WTC11 (cell line): ENCODE measurements around a stretch of chr16.

DNA sequence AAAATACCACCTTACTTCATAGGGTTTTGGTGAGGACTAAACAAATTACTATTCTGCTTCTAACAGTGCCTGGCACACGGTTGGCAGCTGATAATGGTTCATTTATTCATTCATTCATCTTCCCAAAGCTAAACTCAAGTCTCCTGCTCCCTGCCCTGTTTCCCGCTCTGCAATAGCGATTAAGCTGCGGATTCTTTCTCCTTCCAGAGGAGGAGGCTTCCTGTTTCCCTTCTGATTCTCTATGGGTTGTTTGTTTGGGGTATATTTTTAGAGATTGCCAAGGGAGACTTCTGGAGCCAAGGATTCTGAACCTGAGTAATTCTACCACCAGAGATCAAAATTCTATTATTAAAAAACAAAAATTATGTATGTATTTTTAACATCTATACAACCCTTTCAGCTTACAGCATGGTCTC lies 39.6 kb downstream of the DCUN1D3 start:
- PRO-cap, result no peak

DNA sequence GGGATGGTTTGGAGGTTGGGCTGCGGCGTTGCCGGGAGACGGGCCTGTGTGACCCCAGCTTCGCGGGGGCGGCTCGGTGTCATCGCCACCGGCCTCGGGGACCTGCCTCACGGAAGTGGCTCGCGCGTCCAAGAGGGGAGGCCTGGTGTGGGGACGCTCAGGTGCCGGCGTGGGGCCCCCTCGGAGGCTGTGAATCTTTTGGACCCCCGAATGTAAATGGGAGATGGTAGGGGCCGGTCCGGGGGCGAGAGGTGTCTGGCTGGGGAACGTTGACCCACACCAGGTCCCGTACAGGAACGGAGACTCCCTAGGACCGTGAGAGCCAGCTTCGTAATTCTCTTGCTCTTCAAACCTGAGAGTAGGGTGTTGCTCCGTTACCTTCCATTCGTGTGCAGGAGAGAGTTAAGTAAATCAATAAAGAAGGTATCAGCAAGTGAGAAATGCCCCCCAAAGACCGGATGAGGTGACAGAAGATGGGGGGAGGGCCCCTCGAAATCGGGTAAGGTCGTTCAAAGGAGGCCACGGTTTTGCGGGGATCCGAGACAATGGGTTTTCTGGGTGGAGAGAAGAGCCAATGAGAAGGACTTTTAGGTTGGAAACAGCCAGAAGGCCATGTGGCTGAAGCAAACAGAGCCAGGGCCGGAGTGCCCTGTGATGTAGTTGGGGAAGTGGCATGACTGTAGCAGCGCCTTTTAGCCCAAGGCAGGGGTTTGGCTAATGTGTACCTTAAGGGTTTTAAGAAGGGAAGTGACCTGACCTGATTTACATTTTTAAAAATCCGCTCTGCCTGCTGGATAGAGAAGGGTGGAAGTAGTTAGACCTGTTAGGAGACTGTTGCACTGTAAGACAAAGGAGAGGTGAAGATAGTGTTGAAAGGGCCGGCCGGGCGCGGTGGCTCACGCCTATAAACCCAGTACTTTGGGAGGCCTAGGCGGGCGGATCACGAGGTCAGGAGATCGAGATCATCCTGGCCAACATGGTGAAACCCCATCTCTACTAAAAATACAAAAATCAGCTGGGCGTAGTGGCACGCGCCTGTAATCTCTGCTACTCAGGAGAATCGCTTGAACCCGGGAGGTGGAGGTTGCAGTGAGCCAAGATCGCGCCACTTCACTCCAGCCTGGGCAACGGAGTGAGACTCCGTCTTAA lies 767 bp downstream of the LYRM1 start:
- PRO-cap, result bidirectional peak, plus-strand start at position 626 of the sequence, minus-strand start at position 547 of the sequence

GRCh38 chr16:20911458-20911666 lies 10.8 kb downstream of the LYRM1 start:
- PRO-cap, result no peak

DNA sequence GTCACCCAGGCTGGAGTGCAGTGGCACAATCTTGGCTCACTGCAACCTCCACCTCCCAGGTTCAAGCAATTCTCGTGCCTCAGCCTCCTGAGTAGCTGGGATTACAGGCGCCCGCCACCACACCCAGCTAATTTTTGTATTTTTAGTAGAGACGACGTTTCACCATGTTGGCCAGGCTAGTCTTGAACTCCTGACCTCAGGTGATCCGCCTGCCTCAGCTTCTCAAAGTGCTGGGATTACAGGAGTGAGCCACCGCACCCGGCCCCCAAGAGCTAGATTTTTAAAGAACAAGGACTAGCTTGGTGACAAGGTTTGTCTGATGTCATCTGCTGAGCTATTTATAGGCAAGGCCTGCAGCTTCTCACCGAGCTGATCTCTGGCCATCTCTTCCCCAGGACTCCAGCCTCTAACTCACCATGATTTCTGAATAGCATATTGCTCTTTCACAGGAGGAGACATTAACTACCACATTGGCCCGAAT lies 29.4 kb downstream of the LYRM1 start:
- PRO-cap, result no peak

GRCh38 chr16:21263640-21264275 lies 14.3 kb downstream of the CRYM start:
- PRO-cap, result no peak

- PRO-cap, result no peak
Measured at GRCh38 chr16:21506725-21507502, 92.5 kb upstream of the METTL9 start.

GRCh38 chr16:21521323-21522304 lies 77.8 kb upstream of the METTL9 start:
- PRO-cap, result bidirectional peak, plus-strand start at chr16:21521790, minus-strand start at chr16:21521505; bidirectional peak, plus-strand start at chr16:21521867, minus-strand start at chr16:21521840; unidirectional peak, plus-strand start at chr16:21521867

DNA sequence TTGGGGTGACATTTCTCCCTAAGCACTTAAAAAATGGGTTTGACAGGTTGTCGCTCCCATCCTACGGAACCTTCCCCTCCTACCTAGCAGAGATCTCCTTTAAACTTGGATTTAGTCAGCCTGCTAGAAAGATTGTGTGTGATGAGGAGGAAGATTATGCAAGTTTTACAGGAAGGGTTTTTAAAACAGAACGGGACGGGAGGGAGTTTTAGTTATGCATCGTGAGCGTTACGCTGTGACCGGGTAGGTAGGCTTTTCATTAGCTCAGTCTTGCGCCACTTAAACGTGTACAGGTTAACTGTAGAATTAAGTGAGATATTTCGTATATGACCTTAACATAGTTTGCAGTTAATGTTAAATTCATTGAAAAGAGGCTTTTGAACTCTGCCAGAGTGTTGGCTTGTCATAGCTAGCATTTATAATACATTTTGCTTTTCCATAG lies 1.1 kb downstream of the METTL9 start:
- PRO-cap, result no peak

- PRO-cap, result no peak
Measured at GRCh38 chr16:21630796-21630995, 21.7 kb downstream of the IGSF6 start.

DNA sequence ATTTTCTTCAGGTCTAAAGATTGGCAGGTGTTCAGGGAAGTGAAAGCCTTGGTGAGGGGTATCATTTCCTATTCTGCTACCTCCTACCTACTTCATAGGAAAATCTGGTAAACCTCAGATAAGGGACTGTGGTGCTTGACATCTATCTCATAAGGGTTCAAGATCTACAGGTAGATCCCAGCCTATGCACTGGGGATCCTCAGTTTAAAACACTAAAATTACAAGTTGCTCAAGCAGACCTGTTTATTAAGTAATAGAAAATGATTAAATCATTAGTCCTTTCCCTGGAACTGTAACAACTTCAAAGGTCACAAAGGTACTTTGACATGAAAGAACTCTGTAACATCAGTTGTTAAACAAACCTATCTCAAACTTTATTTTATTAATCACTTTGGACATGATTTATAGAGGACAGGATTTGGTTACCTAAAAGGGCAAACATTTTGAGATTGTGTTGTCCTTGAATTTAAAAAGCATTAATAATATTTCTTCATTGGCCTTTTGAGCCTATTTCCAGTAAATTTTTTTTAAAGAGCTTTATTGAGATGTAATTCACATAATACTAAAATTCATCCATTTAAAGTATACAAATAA lies 6.6 kb downstream of the MOSMO start:
- PRO-cap, result no peak

- PRO-cap, result no peak
Measured at GRCh38 chr16:22216385-22217091, 10.5 kb downstream of the EEF2K start.

- PRO-cap, result no peak
Measured at GRCh38 chr16:22224968-22225961, 19.2 kb downstream of the EEF2K start.

DNA sequence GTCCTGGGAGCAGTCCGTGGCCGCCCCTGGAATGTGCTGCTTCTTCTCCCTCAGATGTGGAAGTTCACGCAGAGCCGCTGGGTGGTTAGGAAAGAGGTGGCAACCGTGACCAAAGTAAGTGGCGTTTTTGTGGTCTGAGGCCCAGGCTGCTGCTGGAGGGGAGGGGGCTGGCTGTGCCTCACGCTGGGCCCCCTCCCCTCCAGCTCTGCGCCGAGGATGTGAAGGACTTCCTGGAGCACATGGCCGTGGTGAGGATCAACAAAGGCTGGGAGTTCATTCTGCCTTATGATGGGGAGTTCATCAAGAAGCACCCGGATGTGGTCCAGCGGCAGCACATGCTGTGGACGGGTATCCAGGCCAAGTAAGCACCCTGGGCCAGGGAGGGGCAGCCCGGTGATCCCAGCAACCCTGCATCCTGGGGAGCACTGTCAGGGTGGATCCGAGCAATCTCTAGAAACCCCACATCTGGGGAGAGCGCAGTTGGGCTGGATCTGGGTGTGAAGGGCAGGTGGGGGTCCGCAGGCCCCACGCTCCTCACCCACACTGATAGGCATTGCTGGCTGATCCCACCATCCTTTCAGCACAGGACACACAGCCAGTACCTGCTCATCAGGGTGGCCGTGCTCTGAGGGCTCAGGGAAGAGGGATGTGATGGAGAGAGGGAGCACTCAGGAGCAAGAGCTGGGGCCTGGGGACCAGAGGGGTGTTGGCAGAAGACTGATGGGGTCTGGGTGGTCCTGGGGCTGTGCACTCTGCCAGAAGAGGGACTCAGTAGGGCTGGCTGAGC lies 27.3 kb downstream of the POLR3E start:
- PRO-cap, result no peak

DNA sequence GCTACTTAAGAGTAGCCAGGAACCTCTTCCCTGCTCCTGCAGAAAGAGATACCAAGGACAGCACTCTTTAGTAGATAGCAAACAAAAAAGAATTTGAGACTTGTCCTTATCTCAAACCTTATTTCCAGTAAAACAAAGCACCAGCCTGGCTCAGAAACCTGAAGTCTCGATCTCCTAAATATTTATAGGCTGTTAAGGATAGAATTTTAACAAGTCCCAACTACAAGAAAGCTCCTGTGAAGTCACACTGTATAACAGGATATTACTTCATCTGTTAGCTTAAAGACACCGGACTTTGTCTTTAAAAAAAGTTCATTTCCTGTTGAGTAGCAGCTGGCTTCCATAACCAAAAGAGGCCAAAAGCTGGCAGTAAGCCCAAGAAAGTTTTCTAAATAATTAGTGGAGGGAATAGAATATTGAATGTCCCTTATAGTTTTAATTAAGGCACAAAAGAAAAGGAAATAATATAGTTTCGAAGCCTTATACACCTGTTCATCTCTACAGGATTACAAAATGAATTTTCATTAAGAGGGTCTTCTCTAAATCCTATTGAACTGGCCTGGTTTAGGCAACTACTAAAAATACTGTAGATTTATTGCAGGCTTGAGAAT lies 4.9 kb downstream of the CDR2 start:
- PRO-cap, result no peak

GRCh38 chr16:22673489-22673854 lies 140.5 kb upstream of the HS3ST2 start:
- PRO-cap, result no peak

- PRO-cap, result no peak
Measured at GRCh38 chr16:22692730-22693487, 121.1 kb upstream of the HS3ST2 start.

DNA sequence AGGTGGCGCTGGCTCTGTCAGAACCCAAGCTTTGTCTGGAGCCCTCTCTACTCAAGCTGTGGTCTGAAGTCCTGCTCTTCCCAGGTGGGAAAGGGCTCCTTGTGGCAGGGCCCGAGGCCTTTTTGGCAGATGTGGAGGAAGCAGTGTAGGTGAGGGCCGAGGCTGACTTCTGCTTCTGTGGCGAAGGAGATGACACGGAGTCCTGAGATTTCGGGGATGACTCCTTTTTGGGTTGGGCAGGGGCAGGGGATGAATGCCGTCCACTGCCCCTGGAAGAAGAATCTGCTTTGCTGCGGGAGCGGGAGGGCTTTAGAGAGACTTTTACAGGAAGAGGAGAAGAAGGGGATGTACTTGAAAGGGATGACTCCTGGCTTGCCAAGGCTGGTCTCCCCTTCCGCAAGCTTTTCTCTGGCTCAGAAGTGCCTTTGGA lies 80.6 kb downstream of the USP31 start:
- PRO-cap, result no peak

GRCh38 chr16:23104364-23104565 lies 45.0 kb downstream of the USP31 start:
- PRO-cap, result no peak

- PRO-cap, result no peak
Measured at GRCh38 chr16:23352698-23353266, 50.7 kb downstream of the SCNN1B start.

- PRO-cap, result no peak
Measured at GRCh38 chr16:23393127-23393515, 59.9 kb downstream of the COG7 start.